Smooth muscle cell (in vitro differentiated cells): ENCODE results near the gene ARRB2.

- RAMPAGE, long total RNA = no peak
Observed at GRCh38 chr17:3944937-3945717, 19.1 kb downstream of the ATP2A3 start.

GRCh38 chr17:3961292-3962438 lies 2.6 kb downstream of the ATP2A3 start:
- RAMPAGE, long total RNA = no peak

DNA sequence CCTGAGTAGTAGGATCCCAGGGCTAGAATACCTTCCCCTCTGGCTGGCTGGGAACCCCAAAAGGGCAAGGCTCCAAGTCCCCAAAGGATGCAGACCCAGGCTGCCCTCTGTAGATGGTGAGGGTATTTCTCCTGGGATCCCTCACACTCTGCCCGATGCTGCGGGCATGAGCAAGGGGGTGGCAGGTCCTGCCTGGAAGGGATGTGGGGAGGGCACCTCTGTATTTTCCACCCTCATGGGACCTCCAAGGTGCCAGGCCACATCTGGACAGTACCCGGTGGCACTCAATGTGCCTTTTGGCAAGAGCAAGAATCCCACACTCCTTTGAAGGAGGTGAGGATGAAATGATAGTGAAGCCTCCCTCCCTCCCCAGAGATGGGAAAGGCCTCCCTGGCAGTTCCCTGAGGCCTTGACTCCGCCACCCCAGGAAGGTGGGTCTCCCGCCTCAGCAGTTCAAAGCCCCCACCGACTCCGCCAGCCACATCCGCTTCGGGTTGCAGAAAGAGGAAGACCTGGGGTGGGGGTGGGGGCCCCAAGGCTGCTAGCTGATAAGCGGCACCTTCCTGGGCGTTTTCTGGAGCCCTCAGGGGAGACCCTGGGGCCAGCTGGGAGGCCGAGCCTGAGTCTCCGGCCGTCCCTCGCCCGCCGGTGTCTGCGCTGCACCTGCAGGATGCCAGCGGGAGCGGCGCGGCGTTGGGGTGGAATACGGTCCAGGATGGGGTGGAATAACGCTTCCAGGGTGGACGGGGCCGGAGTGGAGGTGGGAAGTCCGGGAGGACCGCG lies 894 bp downstream of the ATP2A3 start:
- RAMPAGE, long total RNA = no peak

DNA sequence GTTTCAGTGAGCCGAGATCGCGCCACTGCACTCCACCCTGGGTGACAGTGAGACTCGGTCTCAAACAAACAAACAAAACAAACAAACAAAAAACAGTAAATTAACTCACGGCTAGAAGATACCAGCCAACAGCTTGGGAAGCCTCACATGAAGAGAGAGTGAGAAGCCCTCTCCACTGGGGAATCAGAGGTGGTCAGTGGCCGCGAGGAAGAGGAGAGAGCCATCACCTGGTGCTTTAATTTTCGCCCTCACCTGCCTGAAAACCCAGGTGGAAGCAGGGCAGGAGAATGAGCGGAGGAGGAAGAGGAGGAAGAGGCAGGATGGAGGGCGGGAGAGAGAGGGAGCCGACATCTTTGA lies 36.6 kb upstream of the ATP2A3 start:
- RAMPAGE, long total RNA = no peak

- RAMPAGE, long total RNA = no peak
Observed at GRCh38 chr17:4057622-4058269, 85.1 kb downstream of the ZZEF1 start.

DNA sequence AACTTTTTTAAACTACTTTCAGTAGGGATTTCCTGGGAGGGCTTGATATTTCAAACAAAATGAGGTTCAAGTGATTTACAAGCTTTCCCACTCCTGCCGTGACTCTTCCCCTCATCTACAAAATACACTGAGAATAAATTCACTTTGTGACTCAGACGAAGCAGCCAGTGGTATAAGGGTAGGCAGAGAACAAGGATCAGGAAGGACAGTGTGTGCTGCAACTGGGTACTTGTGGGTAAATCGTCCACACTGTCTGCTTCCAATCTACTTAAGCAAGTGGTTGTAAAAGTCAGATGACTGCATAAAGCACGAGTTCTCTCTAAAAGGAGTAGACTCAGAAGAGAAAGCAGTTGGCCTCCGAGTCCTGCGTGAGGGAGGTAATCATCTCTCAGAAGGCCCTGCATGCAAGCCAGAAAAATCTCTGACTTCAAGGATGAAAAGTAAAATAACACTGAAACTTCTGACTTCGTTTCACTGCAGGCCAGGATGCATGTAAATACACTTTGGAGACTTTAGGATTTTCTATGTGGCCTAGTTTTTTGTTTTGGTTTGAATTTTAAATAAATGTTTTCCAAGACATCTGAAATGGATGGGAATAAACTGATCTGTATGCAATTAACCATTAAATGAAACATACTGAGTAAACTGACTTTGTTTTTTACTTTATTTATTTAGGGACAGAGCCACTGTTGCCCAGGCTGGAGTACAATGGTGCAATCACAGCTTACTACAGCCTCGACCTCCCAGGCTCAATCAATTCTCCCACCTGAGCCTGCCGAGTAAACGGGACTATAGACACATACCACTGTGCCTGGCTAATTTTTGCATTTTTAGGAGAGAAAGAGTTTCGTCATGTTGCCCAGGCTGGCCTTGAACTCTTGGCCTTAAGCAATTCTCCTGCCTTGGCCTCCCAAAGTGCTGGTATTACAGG lies 43.0 kb downstream of the ANKFY1 start:
- RAMPAGE, long total RNA = no peak

DNA sequence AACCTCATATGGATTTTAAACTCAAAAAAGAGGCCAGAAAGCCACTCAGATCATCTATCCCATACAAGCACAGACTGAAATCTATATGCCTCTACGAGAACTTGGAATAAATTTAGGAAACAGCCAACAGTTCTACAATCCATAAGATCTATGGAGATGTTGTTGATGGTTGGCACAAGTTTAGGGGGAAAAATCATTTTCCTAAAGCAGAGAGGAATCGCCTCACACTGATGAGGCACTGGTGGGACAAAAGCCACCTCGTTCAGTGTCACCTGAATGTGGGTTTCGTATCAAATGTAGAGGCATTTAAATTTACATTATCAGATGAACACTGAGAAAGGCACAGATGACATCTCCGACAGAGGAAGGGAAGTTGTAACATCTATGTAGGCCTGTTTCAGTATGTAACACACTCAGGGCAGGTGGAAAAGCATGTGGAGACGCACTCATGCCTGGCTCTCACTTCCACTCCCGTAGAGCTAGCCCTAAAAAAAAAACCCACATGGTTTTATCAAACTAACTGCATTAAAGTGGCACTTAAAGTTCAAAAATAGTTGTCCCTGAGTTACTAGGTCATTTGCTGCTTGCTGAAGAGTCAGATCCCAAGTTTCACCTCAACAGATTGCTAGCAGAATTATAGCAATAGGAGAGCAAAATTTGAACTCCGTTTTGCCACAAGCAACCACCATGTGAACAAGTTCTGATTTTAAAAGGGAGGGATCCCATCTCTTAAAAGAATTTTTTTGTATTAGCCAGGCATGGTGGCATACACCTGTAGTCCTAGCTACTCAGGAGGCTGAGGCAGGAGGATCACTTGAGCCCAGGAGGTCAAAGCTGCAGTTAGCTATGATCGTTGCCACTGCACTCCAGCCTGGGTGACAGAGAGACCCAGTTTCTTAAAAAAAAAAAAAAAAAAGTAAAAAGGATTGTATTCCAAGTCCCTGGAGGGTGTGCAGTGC lies 6.2 kb upstream of the ANKFY1 start:
- RAMPAGE, long total RNA = no peak

GRCh38 chr17:4293568-4294183 lies 29.9 kb upstream of the ANKFY1 start:
- RAMPAGE, long total RNA = no peak

DNA sequence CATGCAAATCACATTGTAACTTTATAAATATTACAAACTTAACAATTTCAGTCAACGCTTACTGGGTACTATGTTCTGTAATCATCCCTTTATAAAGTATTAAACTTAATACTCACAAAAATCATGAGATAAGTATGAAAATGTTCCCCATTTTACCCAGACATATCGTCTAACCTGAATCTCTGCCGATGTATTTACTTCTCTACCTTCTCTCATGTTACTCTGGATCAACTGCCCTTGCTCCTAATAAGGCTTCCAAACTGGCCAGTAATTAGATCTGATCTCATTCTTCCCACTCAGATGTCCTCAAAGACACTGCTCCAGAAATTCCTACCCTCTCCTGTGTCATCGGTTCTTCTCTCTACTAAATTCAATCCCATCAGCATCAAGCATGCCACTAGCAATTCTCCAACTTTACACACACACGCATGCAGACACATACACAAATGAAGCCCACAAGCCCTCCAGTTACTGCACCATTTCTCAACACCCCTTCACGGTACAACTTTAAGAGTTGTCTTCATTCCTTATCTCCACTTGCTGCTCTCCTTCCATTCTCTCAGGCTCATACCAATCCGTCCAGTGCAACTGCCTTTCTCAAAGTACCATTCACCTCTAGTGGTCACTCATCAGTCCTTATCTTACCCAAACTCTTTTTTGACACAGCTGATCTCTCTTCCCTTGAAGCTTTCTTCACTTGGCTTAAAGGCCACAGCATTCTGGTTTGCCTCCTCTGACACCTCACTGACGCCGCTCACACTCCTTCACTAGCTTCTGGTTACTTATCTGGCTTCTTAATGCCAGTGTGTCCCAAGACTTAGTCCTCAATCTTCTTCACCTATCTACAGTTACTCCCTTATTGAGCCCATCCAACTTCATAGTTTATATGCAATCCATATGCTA lies 25.1 kb downstream of the UBE2G1 start:
- RAMPAGE, long total RNA = no peak

GRCh38 chr17:4486131-4486734 lies 12.4 kb upstream of the SPNS2 start:
- RAMPAGE, long total RNA = no peak

DNA sequence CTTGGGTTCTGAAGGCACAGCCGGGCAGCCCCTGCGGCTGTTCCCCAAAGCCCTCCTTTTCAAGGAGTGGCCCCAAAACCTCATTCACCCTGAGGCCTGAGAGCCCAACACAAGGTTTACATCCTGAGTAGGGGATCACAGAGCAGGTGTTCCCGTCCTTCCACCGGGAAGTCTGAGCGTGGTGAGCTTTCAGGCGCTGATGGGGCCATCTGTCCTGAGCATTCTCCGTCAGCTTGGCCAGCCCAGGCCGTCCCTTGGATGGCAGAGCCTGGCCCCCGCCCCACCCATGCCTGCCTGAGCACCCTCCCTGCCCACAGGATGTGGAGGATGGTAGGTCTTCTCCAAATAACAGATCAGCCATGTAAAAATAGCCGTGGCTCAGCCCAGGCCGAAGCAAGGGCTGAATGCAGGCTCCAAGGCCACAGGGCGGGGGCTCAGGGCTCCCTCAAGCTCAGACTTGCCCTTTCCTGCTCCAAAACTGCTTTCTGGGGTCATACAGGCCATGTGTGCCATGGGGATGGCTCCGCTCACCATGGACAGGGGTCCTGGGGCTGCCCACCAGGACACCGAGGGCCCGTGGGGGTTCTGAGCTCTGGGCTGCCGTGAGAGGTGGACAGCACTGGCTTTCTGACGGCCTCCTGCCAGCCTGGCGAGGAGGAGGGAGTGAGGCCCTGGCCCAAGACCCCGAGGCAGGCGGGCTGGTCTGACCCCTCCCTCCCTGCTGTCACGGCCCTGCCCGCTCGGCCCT lies 20.3 kb downstream of the SPNS2 start:
- RAMPAGE, long total RNA = no peak

DNA sequence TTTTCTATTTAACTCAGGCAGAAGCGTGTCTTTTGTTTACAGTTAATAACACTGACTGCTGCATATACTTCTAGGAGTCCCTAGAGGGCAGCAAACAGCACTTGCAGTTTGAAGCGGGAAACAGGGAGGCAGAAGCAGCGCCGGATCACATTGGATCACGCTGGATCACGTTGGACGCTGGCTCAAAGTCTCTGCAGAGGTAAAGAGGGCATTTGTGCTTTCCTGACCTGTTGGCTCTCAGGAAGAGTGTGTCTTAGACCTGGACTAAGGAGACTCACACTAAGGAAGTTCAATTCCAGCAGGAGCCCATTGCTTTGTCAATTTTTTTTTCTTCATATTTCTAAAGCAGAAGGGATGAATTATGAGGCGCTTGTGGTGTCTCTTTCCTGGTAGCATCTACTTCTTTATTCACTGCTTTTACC lies 5.3 kb upstream of the GGT6 start:
- RAMPAGE, long total RNA = no peak

DNA sequence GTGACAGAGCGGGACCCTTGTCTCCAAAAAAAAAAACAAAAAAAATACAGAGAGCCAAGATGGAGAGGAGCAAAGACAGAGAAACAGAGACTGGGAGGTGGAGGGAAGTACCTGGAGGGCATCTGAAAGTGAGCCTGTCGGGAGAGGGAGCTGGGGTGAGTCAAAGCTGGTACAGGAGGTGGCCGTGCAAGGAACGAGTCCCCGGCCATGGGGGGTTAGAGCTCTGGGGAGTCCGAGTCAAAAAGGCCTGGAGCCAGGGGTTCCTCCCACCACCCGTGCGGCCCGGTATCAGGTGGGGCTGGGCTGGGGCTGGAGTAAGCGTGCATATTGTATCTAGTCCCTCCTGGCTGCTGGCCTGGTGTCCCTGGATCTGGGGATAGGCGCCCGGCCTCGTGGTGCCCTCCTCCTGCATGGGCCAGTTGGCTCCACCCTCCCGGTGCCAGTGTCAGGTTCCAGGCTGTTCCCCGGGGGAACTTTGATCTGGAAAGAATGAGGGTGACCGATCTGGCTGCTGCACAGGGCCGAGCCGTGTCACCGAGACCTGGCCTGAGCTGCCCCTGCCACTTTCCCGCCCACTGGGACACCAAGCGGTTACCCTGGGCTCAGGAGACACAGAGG lies 8.7 kb upstream of the SMTNL2 start:
- RAMPAGE, long total RNA = no peak

DNA sequence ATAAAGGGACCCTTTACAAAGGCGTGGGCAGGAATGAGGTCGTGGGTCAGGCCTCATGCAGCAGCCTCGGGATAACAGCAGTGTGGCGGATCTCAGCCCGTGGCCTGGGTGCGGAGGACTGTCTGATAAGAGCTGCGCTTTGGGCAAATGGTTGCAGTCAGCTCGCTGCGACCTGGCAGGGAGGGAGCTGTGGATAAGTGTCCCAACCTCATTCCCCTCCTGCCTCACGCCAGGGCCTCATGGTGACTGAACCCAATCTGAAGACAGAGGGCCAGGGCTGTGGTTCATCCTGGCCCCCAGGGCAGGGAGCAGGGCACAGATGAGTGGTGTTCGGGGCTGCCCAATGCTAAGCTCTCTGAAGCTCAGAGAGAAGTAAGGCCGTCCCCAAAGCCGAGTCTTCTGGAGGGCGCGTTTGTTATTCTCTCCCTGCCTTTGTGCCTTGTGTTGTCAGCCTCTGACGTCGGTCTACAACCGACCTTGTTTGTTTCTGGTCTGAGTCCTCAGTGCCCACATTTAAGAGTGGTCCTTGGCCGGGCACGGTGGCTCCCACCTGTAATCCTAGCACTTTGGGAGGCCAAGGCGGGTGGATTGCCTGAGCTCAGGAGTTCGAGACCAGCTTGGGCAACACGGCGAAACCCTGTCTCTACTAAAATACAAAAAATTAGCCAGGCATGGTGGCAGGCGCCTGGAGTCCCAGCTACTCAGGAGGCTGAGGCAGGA lies 13.8 kb downstream of the SMTNL2 start:
- RAMPAGE, long total RNA = no peak

GRCh38 chr17:4599663-4600370 lies 15.5 kb downstream of the SMTNL2 start:
- RAMPAGE, long total RNA = no peak

- RAMPAGE, long total RNA = no peak
Observed at GRCh38 chr17:4616811-4617532, 24.5 kb downstream of the ALOX15 start.

DNA sequence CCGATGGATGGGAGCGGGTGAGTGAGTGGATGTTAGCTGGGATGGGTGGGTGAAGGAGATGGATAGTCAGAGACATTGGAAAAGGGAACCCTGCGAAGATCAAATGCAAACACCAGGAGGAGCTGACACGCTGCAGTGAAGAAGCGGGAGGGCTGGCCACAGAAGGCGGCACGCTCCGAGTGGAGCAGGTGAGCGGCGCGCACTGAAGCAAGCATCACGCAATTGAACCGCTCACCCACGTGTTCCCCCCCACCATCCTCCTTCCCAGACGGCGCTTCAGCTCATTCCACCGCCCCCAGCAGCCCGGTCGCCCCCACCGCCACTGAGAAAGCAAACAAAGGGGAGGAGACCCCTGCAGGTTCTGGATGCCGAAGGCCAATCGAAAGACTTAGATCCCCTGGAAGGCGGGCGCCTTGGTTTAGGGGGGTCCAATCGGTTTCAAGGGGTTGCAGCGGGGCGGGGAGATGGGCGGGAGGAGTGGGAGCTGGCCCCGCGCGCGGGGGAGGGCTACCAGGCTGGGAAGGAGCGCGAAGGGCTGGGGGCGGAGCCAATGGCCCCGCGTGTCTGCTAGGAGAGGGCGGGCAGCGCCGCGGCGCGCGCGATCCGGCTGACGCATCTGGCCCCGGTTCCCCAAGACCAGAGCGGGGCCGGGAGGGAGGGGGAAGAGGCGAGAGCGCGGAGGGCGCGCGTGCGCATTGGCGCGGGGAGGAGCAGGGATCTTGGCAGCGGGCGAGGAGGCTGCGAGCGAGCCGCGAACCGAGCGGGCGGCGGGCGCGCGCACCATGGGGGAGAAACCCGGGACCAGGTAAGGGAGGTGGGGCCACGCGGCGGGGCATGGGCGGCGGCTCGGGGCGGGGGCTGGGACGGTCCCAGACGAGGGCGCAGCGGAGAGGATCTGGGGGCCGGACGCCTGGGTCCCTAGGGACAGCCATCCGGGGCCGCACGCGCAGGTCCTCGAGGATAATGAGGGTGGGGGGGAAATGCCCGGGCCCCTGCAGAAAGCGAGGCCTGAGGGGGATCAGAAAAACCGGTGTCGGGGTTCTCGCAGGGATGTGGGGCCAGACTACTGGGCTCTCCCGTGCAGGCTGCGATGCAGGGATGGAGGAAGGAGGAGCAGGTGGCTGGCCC lies at the start of gene ARRB2:
TSS of gene ARRB2 (plus strand) at position 693 of the 1,128 bp plus-strand sequence.
- RAMPAGE, long total RNA = start-site peak on the plus strand centred at position 705 of the sequence, 37 bp wide, 53 and 52 reads in 2 replicates

GRCh38 chr17:4768037-4768759 lies 3.5 kb upstream of the TM4SF5 start:
- RAMPAGE, long total RNA = no peak

DNA sequence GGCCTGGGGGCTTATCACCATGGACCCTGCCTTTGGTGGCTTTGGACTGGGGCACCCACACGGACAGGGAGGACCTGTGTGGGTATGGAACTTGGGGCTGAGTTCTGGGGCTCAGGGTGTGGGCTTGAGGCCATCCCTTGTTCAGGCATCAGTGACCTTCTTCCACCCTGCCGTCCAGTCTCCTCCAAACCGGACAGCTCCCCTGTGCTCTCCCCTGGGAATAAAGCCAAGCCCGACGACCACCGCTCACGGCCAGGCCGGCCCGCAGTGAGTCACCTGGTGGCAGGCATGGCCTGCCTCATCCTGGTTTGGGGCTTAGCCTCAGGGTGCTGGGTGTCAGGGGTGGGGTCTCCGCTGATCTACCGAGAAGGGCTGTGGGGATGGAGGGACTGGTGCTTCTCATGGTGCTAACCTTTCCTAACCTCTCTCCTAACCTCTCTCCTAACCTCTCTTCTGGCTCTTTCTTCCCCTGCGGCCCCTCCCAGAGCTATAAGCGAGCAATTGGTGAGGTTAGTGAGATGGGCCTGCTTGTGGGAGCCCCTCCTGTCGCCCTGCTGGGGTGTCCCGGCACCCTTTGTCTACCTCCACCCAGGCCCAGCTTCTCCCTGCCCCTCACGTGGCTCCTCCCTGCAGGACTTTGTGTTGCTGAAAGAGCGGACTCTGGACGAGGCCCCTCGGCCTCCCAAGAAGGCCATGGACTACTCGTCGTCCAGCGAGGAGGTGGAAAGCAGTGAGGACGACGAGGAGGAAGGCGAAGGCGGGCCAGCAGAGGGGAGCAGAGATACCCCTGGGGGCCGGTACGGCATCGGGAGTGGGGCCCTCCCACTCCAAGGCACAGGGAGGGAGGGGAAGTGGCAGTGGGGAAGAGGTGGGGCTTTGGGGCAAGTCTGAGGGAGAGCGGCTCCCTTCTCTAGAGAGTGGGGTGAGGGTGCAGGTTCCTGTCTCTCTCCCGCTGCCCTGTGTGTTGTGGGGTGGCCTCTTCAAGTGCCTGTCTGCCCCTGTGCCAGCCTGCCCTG lies 6.2 kb upstream of the C17orf107 start:
- RAMPAGE, long total RNA = no peak

DNA sequence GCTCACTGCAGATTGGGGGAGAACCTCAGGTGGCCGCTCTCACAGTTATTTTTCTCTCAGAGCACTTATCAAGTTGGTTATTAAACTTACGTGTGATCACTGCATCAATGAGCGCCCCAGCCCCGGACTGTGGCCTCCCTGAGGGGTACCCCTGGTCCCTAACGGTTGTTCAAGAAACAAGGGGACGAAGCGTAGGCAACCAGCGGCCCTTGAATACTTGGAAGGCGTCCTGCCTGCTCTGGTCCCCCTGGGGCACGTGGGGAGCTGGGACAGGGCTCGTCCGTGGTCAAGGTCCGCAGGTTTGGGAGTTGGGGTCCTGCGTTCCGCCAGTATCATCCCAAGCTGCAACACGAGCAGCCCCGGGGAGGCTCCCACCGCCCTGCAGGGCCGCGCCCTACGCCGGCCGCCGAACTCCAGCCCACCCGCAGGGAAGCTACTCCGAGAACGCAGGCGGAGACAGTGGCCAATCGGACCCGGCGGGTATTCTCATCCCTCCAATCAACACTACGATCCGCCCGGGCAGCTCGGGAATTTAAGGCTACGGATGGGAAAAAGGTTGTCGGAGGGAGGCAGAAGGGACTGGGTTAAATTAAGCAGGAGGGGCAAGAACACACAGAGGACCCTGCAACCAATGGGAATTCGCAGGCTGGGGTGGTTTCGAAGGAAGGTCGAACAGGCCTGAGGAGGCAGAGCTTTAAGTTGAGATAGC lies 845 bp downstream of the SPAG7 start:
- RAMPAGE, long total RNA = no peak